ENCODE results near the genes GMPR2, LTB4R and GZMH.

- RAMPAGE, long total RNA: no peak
- RRBS, 2 experiments: no CpG with 5 or more reads among the region's 7 CpGs
CAGE:
- cytosol, long polyA minus RNA: no peak
- cytosol, long polyA plus RNA: no peak
- long polyA plus RNA: no peak
- nucleolus, long total RNA: no peak
- nucleus, long polyA plus RNA: no peak
- nucleus, long total RNA: no peak
Observed at GRCh38 chr14:24061395-24062059, 9.7 kb downstream of the CARMIL3 start.

DNA sequence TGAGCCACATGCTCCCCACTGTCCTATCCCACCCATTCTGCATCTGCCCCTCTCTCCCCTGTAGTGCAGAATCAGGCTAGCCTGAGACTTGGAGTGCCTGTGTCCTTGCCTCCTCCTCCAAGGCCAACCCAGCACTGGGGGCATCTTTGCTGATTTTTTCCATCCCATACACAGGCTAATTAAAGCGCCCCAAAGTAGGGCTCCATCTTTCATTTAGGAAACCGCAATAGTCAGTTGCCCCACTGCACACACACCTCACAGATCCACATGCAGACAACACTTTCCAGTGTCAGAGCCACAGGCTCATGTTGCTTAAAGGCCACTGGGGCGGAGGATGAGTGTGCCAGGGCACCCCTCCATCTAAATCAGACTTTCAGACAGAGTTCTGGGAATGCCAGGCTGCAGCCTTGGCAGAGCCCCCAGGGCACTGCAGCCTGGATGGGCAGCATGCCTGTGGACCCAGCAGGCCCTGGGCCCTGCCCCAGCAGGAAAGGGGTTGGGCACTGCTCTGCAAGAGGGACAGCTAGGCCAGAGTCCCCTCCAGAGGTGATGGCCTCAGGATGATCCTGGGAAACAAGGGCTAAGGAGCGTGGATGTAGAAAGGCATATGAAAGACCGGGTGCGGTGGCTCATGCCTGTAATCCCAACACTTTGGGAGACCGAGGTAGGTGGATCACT lies 3.7 kb upstream of the CPNE6 start:
- RAMPAGE, long total RNA: no peak
- RRBS, 2 experiments: no CpG with 5 or more reads among the region's 7 CpGs
CAGE:
- cytosol, long polyA minus RNA: no peak
- cytosol, long polyA plus RNA: no peak
- long polyA plus RNA: no peak
- nucleolus, long total RNA: no peak
- nucleus, long polyA plus RNA: no peak
- nucleus, long total RNA: no peak

DNA sequence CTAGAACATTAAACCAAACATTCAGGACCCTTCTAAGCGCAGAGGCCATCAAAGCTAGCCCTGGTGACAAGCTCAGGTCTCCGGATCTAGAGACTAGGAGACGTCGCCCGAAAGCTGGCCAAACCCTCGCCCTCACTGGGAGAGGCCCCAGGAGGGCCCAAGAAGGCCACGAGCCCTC lies 1.0 kb upstream of the DCAF11 start:
- RAMPAGE, long total RNA: no peak
- RRBS, 2 experiments: no CpG with 5 or more reads among the region's 7 CpGs
CAGE:
- cytosol, long polyA minus RNA: no peak
- cytosol, long polyA plus RNA: no peak
- long polyA plus RNA: no peak
- nucleolus, long total RNA: no peak
- nucleus, long polyA plus RNA: no peak
- nucleus, long total RNA: no peak

GRCh38 chr14:24186459-24187282 lies 1.9 kb downstream of the IPO4 start:
- RAMPAGE, long total RNA: no peak
- RRBS, 2 experiments: no CpG with 5 or more reads among the region's 9 CpGs
CAGE:
- cytosol, long polyA minus RNA: no peak
- cytosol, long polyA plus RNA: no peak
- long polyA plus RNA: no peak
- nucleolus, long total RNA: no peak
- nucleus, long polyA plus RNA: no peak
- nucleus, long total RNA: no peak

- RAMPAGE, long total RNA: no peak
- RRBS, 2 experiments: no CpG with 5 or more reads among the region's 15 CpGs
CAGE:
- cytosol, long polyA minus RNA: no peak
- cytosol, long polyA plus RNA: no peak
- long polyA plus RNA: no peak
- nucleolus, long total RNA: no peak
- nucleus, long polyA plus RNA: no peak
- nucleus, long total RNA: no peak
Observed at GRCh38 chr14:24196144-24196422, 842 bp upstream of the TM9SF1 start.

- RAMPAGE, long total RNA: start-site peak on the minus strand at chr14:24232332-24232369, 2,513 and 2,813 reads in 2 replicates; start-site peak on the plus strand at chr14:24232610-24232673, 109 and 102 reads in 2 replicates
- RRBS, 2 experiments: 2% methylated on average over 5 to 9 of the region's 49 CpGs
CAGE:
- cytosol, long polyA minus RNA: start-site peak on the minus strand at chr14:24232361-24232370, 102 reads; start-site peak on the plus strand at chr14:24232623-24232653, 141 reads
- cytosol, long polyA plus RNA: start-site peak on the minus strand at chr14:24232328-24232370, 2,731 and 1,273 reads in 2 replicates; start-site peak on the plus strand at chr14:24232442-24232465, 94 and 107 reads in 2 replicates; start-site peak on the plus strand at chr14:24232612-24232661, 334 and 339 reads in 2 replicates; start-site peak on the plus strand at chr14:24232899-24232957, 78 and 138 reads in 2 replicates
- long polyA plus RNA: start-site peak on the minus strand at chr14:24232335-24232370, 2,044 and 2,236 reads in 2 replicates; start-site peak on the plus strand at chr14:24232422-24232480, 107 and 109 reads in 2 replicates; start-site peak on the plus strand at chr14:24232615-24232707, 366 and 249 reads in 2 replicates; start-site peak on the plus strand at chr14:24232895-24232929, 75 and 267 reads in 2 replicates
- nucleolus, long total RNA: start-site peak on the minus strand at chr14:24232344-24232357, 44 reads
- nucleus, long polyA plus RNA: start-site peak on the minus strand at chr14:24232332-24232376, 822 and 1,347 reads in 2 replicates; start-site peak on the plus strand at chr14:24232410-24232463, 122 and 122 reads in 2 replicates; start-site peak on the plus strand at chr14:24232615-24232659, 105 and 272 reads in 2 replicates; start-site peak on the plus strand at chr14:24232883-24232942, 162 and 171 reads in 2 replicates
- nucleus, long total RNA: no peak
Observed at GRCh38 chr14:24232249-24233136, at the start of gene GMPR2. Gene GMPR2 (plus strand): TSS chr14:24232929.

- RAMPAGE, long total RNA: no peak
- RRBS, 2 experiments: no CpG with 5 or more reads among the region's 13 CpGs
CAGE:
- cytosol, long polyA minus RNA: no peak
- cytosol, long polyA plus RNA: no peak
- long polyA plus RNA: no peak
- nucleolus, long total RNA: no peak
- nucleus, long polyA plus RNA: no peak
- nucleus, long total RNA: no peak
Observed at GRCh38 chr14:24268547-24269351, 2.6 kb downstream of the RABGGTA start.

DNA sequence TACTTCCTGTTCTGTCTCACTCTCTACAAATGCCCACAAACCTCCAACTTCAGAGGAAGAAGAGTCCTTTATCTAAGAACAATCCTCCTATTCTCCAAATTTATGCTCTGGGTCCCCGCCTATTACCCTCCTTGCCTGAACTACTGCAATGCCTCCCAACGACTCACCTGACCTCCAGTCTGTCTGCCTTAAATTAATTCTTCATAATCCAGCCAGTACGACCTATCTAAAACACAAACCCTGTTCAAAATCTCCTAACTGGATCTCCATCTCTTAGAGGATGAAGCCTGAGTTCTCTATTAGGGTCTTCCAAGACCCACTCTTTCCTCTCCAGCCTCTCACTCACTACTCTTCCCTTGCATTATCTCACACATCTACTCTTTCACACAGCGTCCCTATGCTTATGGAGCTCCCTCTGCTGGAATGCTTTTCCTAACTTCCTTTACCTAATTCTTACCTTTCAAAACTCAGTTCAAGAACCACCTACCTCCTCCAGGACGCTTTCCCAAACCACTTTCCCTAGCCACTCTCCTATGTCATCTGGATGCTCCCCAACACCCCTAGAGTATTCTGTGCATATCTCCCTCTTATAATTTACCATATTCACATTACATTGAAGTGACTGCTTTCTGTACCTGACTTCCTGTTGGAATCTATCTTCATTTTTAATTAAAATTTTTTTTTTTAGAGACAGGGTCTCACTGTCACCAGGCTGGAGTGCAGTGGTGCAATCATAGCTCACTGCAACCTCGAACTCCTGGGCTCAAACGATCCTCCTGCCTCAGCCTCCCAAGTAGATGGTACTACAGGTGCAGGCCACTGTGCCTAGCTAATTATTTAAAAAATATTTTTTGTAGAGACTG lies 2.0 kb downstream of the DHRS1 start:
- RAMPAGE, long total RNA: no peak
- RRBS, 2 experiments: no CpG with 5 or more reads among the region's 7 CpGs
CAGE:
- cytosol, long polyA minus RNA: no peak
- cytosol, long polyA plus RNA: no peak
- long polyA plus RNA: no peak
- nucleolus, long total RNA: no peak
- nucleus, long polyA plus RNA: no peak
- nucleus, long total RNA: no peak

DNA sequence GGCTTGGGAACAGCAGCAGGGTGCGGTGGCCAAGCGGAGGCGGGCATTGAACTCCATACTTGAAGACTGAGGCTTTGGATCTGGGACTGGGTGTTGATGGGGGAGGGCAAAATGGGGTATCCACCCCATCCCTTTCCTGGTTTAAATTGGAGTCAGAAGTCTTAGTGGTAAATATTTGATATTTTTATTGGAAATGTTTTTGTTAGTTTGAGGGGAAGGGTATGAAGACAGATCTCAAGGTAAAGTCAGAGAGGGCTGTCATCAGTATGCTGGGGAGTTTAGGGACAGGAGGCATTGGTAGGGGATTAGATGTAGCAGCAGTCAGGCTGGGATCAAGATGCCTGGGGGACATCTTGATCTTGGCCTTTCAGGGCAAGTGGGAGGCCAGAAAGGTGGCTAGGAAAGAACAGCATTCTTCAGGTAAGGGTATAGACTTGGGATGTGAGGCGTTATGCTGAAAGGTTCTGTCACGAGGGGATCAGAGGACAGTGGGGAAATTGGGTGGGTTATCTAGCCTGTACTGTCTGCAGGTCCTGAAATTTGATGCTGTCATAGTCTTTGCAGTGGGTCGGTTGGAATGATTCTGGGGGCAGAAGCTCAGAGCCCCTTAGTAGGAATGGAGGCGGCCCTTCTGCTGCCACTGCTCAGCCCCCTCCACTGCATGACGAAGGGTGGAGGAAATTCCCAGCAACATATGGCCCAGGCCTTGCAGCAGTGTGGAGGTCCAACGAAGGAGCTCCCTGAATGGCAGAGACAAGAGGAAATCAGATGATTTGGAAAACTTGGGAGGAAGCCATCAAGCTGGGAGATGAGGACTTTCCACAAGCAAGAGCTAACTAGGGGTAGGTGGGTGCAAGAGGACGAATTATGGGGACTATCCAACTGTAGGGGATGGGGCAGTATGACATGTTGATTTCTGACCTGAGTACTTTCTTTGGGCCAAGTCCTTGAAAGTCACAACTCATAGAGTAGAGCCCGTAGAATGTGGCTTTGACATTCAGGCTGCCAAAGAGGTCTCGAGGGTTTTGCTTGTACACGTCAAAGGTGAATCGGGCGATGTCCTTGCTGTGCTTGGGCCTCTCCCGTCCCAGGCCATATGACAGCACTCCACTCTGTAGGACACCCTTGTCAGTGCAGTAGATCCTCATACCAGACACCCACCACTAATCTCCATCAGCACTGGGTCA lies 2.4 kb downstream of the CIDEB start:
- RAMPAGE, long total RNA: no peak
- RRBS, 2 experiments: no CpG with 5 or more reads among the region's 16 CpGs
CAGE:
- cytosol, long polyA minus RNA: no peak
- cytosol, long polyA plus RNA: no peak
- long polyA plus RNA: no peak
- nucleolus, long total RNA: no peak
- nucleus, long polyA plus RNA: no peak
- nucleus, long total RNA: no peak

- RAMPAGE, long total RNA: no peak
- RRBS, 2 experiments: 1 to 17% methylated on average over 44 to 54 of the region's 105 CpGs
CAGE:
- cytosol, long polyA minus RNA: no peak
- cytosol, long polyA plus RNA: no peak
- long polyA plus RNA: no peak
- nucleolus, long total RNA: no peak
- nucleus, long polyA plus RNA: no peak
- nucleus, long total RNA: no peak
Observed at GRCh38 chr14:24310542-24311635, at the start of gene LTB4R. Gene LTB4R (plus strand): TSS chr14:24311502.

GRCh38 chr14:24337071-24337589 lies 2.3 kb upstream of the ADCY4 start:
- RAMPAGE, long total RNA: no peak
- RRBS, 2 experiments: no CpG with 5 or more reads among the region's 6 CpGs
CAGE:
- cytosol, long polyA minus RNA: start-site peak on the minus strand at chr14:24337191-24337197, 20 reads
- cytosol, long polyA plus RNA: no peak
- long polyA plus RNA: no peak
- nucleolus, long total RNA: no peak
- nucleus, long polyA plus RNA: no peak
- nucleus, long total RNA: no peak

GRCh38 chr14:24365590-24366545 lies 2.1 kb upstream of the NFATC4 start:
- RAMPAGE, long total RNA: no peak
- RRBS, 2 experiments: no CpG with 5 or more reads among the region's 32 CpGs
CAGE:
- cytosol, long polyA minus RNA: no peak
- cytosol, long polyA plus RNA: no peak
- long polyA plus RNA: no peak
- nucleolus, long total RNA: no peak
- nucleus, long polyA plus RNA: no peak
- nucleus, long total RNA: no peak

- RAMPAGE, long total RNA: no peak
- RRBS, 2 experiments: 2 to 3% methylated on average over 25 to 26 of the region's 45 CpGs
CAGE:
- cytosol, long polyA minus RNA: no peak
- cytosol, long polyA plus RNA: no peak
- long polyA plus RNA: no peak
- nucleolus, long total RNA: no peak
- nucleus, long polyA plus RNA: no peak
- nucleus, long total RNA: no peak
Observed at GRCh38 chr14:24366546-24367271, 1.3 kb upstream of the NFATC4 start.

- RAMPAGE, long total RNA: no peak
- RRBS, 2 experiments: 38 to 49% methylated on average over 5 to 8 of the region's 24 CpGs
CAGE:
- cytosol, long polyA minus RNA: no peak
- cytosol, long polyA plus RNA: no peak
- long polyA plus RNA: start-site peak on the plus strand at chr14:24431843-24432182, 29 and 19 reads in 2 replicates
- nucleolus, long total RNA: no peak
- nucleus, long polyA plus RNA: start-site peak on the minus strand at chr14:24431717-24431879, 18 and 18 reads in 2 replicates
- nucleus, long total RNA: no peak
Observed at GRCh38 chr14:24431271-24432404, 1.9 kb downstream of the KHNYN start.

- RAMPAGE, long total RNA: no peak
- RRBS, 2 experiments: no CpG with 5 or more reads among the region's 3 CpGs
CAGE:
- cytosol, long polyA minus RNA: no peak
- cytosol, long polyA plus RNA: no peak
- long polyA plus RNA: no peak
- nucleolus, long total RNA: no peak
- nucleus, long polyA plus RNA: no peak
- nucleus, long total RNA: no peak
Observed at GRCh38 chr14:24438578-24439422, 3.8 kb downstream of the SDR39U1 start.

DNA sequence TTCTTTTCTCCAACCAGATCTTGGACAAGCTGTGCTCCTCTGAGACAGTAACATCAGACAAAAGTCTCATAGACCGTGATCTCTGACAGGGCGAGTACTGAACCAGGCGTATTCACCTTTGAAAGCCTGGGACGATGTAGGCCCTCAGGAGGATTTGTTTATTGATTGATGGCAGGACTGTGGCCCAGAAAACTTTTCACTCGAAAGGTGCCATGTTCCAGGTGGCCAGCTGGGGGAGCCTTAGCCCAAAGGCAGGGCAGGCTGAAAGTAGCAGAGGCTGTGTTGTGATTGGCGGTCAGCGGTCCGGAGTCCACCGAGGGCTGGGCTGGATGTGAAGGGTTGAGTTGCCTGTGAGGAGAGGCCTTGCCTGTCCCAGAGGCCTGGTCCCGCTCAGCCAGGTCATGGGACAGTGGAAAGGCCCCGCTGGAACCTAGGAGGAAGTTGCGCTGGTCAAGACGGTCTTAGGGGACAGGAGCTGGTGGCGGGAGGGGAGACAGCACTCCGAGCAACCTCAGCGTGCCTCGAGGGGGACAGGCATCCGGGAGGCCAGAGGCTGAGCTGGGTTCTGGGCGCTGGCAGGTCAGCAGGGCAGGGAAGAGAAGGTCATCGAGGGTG lies 26.4 kb downstream of the CMA1 start:
- RAMPAGE, long total RNA: no peak
- RRBS, 2 experiments: 0 to 50% methylated on average over 2 of the region's 20 CpGs
CAGE:
- cytosol, long polyA minus RNA: no peak
- cytosol, long polyA plus RNA: no peak
- long polyA plus RNA: no peak
- nucleolus, long total RNA: no peak
- nucleus, long polyA plus RNA: no peak
- nucleus, long total RNA: no peak

DNA sequence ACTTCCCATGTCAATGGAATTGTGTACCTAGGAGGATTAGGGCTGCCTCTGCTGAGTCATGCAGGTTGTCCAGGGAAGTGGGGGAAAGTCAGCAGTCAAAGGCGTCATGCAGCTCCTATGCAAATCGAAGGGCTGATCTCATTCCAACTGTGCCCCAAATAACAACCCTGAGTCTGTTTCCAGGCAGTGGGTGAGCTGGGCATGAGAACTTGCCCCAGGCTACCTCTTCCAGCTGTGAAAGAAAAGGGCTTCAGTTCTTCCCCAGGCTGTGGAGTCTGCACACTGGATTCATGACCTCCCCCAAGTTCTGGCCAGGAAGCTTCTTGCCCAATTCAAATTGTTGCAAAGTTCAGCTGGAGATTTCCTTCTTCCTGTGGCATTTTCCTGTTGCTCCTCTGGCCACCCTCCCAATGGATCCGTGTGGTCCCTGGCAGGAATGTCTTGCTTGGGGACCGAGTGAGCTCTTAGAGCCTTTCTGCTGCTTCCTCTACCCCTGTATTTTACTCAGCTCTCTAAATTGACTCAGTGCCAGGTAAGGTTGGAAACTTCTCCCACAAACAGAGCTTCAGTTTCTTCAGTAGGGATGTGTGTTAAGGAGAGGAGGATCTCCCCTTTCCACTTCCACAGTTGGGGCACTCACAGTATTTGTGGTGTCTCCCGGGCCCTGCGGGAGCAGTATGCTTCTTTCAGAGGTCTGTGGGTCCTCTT lies 13.9 kb downstream of the GZMH start:
- RAMPAGE, long total RNA: no peak
- RRBS, 2 experiments: no CpG with 5 or more reads among the region's 6 CpGs
CAGE:
- cytosol, long polyA minus RNA: no peak
- cytosol, long polyA plus RNA: no peak
- long polyA plus RNA: no peak
- nucleolus, long total RNA: no peak
- nucleus, long polyA plus RNA: no peak
- nucleus, long total RNA: no peak

DNA sequence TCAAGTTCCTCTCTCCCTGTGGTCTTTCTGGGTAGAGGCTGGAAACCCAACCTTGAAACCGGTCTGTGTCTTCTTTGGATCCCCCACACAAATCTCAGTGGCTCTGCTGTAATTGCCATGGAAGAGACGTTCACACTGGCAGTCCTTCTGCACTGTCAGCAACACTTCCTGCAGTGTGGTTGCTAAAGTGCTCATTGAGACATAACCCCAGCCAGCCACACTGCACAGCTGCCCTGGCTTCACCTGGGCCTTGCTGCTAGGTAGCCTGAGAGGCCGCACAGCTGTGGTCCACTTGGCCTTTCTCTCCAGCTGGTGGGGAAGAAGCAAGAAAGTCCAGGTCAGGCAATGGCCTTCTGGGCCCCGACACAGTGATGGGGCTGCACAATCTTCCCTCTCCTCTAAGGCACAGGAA lies 2.4 kb downstream of the GZMH start:
- RAMPAGE, long total RNA: no peak
- RRBS, 2 experiments: no CpG with 5 or more reads among the region's 4 CpGs
CAGE:
- cytosol, long polyA minus RNA: no peak
- cytosol, long polyA plus RNA: no peak
- long polyA plus RNA: no peak
- nucleolus, long total RNA: no peak
- nucleus, long polyA plus RNA: no peak
- nucleus, long total RNA: no peak

- RAMPAGE, long total RNA: no peak
CAGE:
- cytosol, long polyA minus RNA: no peak
- cytosol, long polyA plus RNA: no peak
- long polyA plus RNA: no peak
- nucleolus, long total RNA: no peak
- nucleus, long polyA plus RNA: no peak
- nucleus, long total RNA: no peak
Observed at GRCh38 chr14:24609526-24610115, at the start of gene GZMH. Gene GZMH (minus strand): TSS chr14:24609685.

Measured in GM12878 (cell line).